Neural cell (in vitro differentiated cells): ENCODE results near the gene KIF2B.

DNA sequence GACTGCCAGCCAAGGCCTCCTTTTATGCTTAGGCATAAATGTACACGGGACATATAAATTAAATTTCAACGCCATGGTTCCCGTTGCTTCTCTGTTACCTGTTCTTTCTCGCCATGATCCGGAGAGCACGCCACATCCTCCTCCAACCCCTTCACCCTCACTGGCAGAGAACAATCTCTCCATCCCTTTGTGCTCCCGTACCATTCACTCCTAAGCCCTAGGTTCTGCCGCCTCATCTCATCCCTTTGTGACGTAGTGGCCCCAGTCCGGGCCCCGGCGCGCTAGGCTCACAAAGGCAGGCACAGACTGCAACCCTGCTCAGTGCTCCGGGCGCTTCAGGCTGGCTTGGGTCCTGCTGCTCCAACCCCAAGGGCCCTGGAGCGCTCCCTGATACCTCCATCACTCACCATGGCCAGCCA, at the start of gene KIF2B:
Gene KIF2B, plus strand, starts transcription at position 302 of the 419 bp plus-strand sequence.
- RAMPAGE, long total RNA = no peak

DNA sequence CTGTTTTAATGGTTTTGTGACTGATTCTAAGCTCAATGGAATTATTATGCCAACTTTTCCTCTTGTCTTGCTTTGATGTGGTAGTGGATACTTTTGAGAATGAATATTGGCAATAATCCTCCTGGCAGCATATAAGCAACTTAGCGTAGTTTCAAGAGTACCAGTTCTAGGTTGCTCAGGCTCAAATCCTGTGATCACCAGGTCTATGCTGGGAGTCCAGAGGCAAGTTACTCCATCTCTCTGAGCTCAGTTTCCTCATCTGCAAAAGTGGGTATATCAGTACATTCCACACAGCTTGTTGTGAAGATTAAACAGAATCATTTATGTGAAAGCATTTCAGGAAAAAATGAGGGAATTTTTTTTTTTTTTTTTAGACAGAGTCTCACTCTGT, 480.2 kb downstream of the KIF2B start:
- RAMPAGE, long total RNA = no peak

GRCh38 chr17:54685526-54685982, 215.1 kb upstream of the TOM1L1 start:
- RAMPAGE, long total RNA = no peak

GRCh38 chr17:55284071-55285226, 19.7 kb downstream of the HLF start:
- RAMPAGE, long total RNA = no peak

GRCh38 chr17:55416744-55417121, 4.9 kb downstream of the MMD start:
- RAMPAGE, long total RNA = no peak

GRCh38 chr17:55446476-55446928, 24.9 kb upstream of the MMD start:
- RAMPAGE, long total RNA = no peak

DNA sequence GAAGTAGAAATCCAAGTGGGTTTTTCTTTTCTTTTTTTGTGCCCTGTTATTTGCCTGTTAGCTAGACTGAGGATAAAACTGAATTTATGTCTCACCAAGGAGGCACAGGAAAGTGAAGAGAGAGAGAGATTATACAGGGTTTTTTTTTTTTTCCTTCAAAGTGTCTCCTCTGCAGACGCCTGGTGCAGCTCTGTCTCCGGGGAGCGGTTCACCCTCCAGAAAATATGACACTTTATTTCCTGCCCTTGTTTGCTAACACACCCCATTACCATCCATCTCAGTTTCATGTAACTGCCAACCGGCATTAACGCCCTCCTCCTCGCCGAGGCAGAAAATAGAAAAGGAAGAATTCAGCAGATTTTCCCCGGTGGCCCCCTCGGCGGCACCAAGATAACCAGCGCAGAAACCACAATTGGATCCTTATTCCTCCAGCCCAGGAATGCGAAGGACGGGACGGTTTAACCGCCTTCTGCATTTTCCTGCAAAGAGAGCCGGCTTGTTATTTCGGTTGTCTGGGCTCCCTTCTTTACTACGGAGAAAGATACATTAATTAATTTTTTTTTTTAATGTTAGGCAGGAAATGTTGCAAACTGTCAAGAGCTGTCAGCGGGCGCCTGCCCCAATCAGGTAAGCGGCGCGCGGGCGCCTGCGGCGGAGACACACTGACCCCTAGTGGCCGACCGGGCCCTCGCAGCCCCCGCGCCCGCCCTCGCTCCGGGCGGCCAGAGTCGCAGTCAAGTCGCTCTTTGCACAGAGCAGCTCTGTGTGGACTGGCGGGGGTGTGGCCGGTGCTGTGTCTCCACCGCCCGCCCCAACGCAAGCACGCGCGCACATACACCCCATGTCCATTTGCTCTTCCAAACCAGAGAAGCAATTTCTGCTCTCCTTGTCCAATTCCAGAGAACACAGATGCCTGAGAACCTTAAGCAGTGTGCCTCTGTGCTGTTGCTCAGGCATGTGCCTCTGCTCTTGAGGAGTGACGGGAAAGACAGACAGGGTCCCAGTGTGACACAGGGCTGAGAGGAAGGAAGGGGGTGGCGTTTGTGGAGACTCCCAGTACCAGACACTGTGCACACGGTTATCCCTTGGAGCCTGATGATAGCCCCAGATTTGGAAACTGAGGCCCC, 53.6 kb downstream of the C17orf67 start:
- RAMPAGE, long total RNA = no peak

DNA sequence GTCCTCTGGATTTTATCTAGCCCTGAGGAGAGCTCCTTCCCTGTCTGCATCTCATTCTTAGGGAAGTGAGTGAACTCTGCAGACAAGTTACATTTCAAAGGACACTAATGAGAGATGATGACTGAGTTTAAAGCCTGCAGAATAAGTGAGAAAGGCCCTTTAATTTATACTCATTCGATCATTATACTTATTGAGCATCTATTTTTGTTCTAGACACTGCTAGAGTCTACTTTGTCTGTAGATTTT, 3.7 kb downstream of the DGKE start:
- RAMPAGE, long total RNA = no peak

DNA sequence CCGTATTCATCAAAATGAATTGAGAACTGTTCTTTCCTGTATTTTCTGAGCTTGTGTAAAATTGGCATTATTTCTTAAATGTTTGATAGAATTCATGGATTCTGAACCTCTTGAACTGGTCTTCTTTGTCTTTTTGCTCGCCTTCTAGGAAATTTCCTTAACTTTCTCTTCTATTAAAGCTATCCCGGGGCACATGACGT, 4.0 kb upstream of the TRIM25 start:
- RAMPAGE, long total RNA = no peak

GRCh38 chr17:57108958-57110198, 24.3 kb downstream of the AKAP1 start:
- RAMPAGE, long total RNA = no peak

- RAMPAGE, long total RNA = no peak
Measured at GRCh38 chr17:57110884-57111519, 26.0 kb downstream of the AKAP1 start.

- RAMPAGE, long total RNA = no peak
Measured at GRCh38 chr17:57257208-57257800, 981 bp downstream of the MSI2 start.

DNA sequence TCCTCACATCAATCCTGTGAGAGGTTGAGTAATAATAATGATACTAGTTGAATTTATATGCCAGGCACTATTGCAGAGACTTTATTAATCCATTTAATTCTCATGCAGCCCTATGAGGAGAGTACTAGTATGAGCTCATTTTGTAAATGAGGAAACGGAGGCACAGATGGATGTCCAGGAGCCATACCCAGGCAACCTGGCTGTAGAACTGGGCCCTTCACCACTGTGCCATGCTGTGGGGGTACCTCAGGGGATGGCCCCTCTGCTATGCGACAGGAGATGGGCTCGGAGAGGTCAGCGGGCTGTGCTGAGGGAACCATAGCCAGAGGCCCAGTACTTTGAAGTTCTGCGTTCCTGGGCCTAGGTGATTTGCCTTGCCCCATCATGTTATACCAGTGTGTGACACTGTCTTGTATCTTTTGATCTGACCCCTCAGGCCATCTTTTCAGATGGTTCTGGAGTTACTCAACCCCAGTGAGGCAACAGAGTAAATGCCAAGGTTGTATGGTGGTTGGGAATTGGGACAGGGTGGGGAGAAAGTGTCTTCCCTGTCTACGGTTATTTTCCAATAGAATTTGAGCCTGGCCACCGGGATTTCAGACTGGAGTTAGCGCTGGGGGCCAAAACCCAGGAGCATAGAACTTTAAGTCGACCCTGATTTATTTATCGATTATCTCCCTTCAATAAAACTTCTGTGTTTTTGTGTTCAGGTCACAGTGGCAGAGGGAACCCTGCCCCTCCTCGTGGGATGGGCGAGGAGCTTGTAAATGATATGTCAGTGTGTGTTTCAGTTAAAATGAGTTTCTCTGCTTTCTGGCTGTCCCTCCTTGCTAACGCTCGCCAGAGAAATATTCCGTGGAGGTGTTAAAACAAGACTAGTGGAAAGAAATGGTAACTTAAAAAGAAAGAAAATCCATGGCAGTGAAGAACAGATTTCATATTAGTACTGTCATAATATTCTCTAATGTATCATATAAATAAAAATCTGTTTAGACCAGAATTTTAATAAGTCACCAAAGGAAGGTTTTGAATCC, 8.5 kb downstream of the MSI2 start:
- RAMPAGE, long total RNA = no peak

DNA sequence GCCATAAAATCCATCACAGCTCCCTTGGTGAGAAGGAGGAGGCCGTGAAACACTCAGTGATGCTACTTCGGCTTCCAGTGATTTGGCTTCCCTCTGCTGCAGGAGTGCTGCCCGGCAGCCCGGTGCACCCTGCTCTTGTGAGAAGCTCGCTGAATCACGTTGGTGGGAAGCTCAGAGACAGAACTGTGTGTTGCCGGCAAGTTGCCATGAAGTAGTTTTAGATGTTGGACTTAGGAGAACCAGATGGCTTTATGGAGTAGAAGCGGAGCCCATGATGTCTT, 33.3 kb downstream of the MSI2 start:
- RAMPAGE, long total RNA = no peak

- RAMPAGE, long total RNA = no peak
Measured at GRCh38 chr17:57352278-57352940, 96.1 kb downstream of the MSI2 start.

DNA sequence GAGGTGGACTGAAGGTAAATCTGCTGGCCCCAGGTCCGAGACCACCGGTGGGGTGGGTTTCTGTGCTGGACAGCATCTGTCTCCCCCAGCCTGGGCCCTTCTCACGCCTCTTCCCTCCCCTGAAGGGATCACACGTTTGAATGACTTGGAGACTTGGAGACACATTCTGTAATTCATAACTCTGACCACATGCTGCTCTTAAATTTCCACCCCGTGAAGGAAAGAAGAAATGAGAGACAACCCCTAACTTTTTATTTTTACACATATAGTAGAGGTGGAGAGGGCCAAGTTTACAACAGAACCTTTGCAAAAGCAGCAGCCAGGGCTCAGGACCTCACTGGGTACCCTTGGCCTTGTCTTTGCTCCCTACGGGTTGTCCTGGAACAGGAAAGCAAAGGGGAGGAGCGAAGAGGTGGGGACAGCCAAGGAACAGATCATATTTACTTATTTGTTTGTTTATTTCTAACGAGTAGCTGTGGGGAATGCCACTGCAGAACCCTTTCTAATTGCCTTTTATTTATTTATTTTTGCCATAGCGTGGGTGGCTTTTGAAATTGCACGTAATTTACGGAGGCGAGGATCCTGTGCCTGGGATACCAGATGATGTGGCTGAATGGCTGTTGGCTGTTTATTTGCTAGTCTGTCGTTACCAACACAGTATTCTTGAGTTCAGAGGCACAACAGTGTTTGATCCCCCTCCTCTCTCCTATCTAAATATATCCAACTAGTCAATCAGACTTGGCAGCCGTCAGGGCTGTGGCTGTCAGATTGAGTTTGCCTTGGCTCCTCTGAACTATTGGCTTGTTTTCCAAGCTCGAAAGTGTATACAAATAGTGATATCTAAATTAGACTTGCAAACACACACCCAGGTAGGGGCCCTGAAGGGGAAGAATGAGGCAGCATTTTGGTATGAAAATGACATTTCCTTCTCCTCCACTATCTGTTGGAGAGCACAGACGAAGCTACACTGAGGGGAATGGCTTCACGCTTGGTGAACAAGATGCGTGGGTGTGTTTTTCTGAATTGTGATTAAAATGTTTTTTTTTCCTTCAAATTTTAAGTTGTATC, 110.3 kb downstream of the MSI2 start:
- RAMPAGE, long total RNA = no peak

- RAMPAGE, long total RNA = no peak
Measured at GRCh38 chr17:57369840-57370748, 113.8 kb downstream of the MSI2 start.

DNA sequence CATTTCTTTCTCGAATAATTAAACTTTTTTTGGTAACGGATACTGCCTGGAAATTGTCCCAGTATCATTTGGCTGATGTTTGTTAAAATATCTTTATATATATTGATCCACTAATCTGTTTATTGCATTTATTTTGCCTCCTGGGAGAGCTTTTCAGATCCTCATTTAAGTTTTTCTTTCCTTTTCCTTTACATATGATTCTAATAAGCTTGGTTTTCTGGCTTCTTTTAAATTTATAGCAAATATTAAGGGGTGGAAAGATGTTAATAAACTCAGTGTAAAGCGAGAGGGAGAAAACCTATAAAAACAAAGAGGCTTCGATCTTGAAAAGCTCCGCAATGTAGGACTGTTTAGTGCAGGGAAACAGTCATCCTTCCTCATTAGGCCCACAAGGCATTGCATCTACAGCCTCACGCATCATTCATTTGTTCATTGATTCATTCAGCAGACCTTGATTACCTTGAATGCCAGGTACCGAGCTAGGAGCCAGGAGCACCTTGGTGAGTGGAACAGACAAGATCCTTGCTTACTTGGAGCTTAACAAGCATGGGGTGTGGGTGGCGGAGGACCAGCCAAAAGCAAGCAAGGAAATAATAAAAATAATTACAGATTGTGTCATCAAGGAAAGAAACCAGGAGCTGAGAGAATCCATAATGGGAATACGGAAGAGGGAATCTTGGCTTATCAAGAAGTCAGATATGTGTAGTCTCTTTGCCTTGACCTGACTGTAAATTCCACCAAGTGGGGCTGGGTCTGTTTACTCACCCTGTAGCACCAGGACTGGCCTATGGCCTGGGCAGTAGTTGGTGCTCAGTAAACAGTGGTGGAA, 157.4 kb downstream of the MSI2 start:
- RAMPAGE, long total RNA = no peak

DNA sequence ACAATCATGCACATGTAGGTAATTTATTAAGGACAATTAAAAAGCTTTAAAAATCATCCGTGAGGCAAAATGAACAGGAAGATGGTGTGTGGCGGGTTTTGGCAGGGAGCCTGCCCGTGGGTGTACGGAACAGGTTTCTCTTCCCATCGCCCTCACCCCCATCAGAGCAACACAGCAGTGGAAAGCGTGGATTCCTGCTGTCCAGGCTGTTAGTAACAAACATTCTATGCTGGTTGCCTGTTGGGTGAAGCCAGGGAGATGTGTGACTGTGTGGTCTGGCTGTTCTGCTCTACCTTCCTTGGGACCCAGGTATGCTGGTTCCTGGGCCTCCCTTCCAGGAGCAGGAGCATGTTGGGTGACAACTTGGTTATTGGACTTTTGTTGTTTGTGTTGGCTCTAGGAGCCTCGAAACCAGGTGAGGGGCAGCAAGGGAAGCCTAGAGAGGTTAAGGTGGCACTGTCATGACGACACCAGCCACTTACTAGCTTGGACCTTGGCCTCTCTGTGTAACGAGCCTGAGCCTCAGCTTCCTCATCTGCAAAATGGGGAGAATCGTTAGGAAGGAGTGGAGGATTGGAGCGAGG, 192.1 kb downstream of the MSI2 start:
- RAMPAGE, long total RNA = no peak

- RAMPAGE, long total RNA = no peak
Measured at GRCh38 chr17:57553414-57553887, 191.6 kb downstream of the CCDC182 start.